Progenitor cell of endocrine pancreas (in vitro differentiated cells): ENCODE data around the gene CLYBL.

DNA sequence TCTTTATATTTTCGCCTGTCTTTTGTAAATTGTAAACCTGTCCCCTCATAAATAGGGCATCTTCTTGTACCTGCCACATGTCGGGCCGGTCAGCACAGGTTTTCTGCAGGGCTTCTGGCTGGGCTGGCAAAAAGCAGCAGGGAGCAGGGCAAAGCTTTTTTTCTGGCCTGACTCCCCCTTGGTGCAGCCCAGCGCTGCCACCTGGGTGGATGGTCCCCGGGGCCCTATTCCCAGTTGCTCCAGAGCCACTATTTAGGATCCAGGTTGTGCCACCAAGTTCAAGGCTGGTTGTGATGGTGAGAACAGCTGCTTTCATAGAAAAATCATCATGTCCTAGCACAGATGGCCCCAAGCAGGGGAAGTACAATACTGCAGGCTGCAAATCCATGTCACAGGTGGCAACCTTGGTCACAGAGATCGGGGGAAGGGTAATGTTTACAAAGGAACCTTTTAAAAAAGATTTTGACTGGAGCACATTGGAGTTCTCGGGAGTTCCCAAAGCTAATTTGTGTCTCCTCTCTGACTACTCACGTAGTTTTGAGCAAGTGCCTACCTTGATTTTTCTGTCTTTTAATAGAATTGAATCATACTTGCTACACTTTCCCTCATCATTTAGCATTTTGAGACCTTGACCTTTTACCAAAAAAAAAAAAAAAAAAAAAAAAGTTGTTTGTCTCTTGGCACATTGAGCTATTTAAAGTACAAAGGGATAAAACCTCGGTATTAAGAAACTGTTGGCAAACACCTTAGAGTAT lies 2.0 kb downstream of the MBNL2 start:
- PRO-cap: bidirectional peak, plus-strand start at position 156 of the sequence, minus-strand start at position 116 of the sequence; bidirectional peak, plus-strand start at position 479 of the sequence, minus-strand start at position 292 of the sequence

DNA sequence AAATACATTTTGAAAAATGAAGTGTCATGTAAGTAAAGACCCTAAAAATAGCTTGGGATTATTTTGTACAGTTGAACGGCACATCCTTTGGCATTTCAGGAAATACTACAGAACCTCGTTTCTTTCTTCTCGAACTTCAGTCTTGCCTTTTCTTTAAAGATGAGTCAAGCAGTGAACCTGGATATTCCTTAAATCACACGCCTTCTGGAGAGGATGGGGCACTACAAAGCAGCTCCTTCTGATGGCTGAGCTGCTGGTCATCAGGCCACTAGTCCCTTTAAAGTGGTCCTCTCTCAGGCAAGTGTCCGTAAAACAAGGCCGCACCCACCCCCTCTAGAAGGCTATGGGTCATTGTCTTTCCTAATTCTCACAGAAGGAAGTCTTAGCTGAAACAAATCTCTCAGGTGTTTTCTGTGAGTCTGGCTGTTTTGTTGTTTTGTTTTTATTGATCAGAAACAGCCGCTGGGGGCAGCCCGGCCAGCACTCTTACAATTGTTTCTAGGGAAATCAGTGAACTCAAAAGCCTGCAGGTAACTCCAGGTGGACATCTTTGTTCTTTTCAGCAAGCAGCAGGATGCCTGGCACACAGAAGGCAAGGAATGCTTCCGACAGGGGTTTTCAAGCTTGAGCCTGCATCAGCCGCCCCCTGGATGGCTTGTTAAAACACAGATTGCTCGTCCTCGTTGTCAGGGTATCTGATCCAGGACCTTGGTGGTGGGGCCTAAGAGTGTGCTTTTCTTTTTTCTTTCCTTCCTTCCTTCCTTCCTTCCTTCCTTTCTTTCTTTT lies 45.4 kb downstream of the MBNL2 start:
- PRO-cap: no peak

GRCh38 chr13:97288301-97288979 lies 66.3 kb downstream of the MBNL2 start:
- PRO-cap: no peak

DNA sequence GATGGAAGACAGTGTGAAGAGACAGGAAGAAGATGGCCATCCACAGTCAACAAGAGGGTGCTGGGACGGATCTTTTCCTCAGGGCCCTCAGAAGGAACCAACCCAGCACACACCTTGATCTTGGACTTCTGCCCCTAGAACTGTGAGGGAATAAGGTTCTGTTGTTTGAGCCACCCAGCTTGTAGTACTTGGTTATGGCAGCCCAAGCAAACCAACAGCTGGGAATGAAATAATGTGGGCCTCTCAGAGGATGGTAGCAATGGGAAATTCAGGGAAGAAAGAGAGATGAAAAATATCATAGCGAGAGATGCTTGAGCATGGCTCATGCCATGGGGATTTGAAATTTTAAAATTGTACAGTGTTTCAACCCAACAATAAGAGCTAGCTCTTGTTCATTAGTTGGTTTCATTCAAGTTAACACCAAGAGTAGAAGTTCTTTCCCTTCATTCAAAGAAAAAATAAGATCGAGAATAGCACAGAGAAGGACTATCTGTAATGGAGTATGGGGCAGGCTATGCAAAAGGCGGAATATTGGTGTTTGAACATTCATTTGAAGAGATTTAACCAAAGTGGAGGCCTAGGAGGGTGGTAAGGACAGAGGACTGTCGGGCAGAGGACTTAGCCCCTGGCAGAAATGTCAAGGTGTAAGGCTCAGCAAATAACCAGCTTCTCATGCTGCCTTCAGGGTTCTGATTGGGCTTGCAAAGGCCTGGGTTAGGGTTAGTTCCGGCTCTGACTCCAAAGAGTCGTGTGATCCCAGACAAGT lies 87.5 kb downstream of the MBNL2 start:
- PRO-cap: no peak

GRCh38 chr13:97369092-97369586 lies 64.8 kb upstream of the RAP2A start:
- PRO-cap: no peak

DNA sequence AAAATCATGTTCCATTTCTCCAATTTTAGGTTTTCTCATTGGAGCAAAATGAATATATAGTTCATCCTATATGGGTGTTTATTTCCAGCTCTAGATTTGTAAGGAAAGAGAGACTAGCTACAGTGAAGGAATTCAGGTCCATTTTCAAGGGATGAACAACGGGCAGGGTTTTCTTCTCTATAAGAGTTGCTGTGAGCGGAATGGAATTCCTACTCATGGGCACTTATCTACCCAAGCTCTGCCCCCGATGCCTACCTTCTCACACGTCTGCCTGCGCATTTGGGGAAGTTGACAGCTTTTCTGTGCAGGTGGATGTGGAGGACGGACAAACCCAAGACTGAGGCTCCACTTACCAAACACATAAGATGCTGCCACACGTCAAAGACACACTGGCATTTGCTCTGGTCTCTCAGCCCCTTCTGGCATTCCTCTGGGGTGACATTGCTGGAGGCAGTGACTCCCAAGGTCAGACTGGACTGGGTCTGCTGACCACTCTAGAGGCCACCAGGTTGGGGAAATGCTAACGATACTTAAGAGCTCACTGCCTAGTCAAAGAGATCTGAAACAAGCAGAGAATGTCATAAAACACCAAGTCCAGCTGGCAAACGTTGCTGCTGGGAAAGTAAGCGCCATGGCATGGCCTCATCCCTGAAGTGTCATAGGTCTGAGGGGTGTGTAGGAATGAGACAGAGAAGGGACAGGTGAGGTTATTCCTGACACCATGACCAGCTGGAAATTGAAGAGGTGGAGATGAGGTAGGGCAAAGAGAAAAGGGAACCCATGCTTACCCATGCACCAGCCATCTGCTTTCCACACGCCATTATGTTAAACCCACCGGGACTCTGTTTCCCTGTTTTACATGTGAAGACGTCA lies 59.0 kb upstream of the RAP2A start:
- PRO-cap: no peak

DNA sequence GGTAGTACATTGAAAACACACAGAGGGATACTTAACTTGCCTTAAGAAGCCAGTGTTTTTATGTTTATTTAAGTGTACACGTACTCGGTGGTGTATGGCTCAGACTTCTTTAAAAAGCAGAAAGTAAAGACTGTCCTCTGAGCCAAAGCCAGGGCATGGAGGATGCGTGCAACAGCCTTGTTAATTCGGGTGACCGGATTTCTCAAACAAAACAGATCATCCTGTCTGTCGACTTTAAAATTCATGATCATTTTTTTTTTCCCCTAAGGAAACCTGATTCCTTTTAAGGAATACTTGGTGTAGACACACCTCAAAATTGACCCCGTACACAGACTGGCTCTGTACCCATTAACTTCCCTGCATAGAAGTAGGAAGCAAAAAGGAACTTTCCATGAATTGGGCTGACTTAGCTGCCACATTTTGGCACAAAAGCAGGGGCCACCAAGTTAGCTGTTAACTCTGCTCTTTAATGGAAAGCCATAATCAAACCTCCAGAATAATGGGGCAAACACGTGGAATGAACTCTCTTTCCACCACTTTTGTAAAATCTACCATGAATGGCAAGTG lies 124.7 kb upstream of the RNF113B start:
- PRO-cap: no peak

- PRO-cap: no peak
Observed at GRCh38 chr13:98313140-98314061, 136.3 kb upstream of the RNF113B start.

DNA sequence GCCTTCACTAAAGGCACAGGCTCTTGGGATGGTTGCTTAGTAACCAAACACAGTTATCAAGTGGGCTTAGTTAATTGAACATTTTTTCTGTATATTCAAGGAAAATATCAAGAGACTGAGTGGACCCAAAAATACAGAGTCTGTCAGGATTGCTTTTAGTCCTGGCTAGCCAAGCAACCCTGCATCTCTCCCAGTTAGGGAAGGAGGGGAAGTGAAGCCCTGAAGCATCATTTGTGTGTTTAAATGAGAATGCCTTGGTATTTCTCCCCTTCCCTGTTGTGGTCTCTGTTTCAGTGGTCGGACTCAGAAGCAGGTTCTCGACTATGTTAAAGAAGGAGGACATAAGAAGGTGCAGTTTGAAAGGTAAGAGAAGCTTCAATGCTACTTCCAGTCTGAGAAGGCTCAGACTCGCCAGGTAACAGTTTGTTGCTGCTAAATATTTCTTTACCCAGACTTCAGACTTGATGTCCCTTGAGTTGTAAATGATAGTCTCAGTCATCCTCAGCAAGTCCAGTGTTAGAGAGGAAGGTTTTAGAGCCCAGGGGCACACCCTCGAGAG lies 186.3 kb downstream of the STK24 start:
- PRO-cap: no peak

DNA sequence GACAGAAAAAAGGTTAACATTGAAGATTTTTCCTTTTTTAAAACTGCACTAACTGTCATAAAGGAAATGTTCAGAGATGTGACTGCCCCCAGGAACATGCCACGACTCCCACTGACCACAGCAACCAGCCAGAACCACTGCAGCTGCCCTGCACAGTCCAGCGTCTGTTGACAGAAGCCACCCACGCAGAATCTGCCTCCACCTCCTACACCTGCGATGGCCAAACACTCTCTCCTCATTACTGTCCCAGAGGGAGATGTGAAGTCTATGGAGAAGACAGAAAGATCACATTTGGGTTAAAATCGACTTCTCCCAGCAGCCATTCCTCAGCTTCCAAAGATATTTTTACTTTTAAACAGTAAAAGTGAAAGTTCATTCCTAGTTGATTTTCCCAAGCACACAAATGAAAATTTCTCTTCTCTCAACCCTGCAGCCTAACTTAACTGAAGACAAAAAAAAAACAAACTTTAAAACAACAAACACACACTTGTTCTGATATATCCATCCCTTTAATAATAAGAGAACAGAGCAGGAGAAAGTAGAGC lies 73.1 kb downstream of the STK24 start:
- PRO-cap: no peak

DNA sequence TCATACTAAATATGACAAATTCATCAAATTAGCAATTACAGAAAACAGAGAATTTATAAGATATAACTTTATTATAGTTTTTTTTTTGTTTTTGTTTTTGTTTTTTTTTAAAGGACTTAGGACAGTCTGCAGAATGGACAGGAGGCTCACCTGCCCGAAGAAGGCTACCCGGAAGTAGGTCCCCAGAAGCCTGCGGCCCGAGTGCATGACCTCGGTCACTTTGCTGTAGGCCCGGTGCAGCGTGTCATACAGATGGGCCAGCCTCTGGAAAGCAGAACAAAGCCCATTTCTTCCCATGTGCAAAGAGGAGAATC lies 56.7 kb upstream of the SLC15A1 start:
- PRO-cap: no peak

- PRO-cap: no peak
Observed at GRCh38 chr13:98909102-98909481, 68.8 kb downstream of the DOCK9 start.

GRCh38 chr13:99214260-99214801 lies 13.7 kb downstream of the UBAC2 start:
- PRO-cap: no peak

- PRO-cap: no peak
Observed at GRCh38 chr13:99257239-99257531, 994 bp downstream of the GPR18 start.

GRCh38 chr13:99354273-99354987 lies 47.2 kb upstream of the GPR183 start:
- PRO-cap: no peak

- PRO-cap: no peak
Observed at GRCh38 chr13:99403740-99404100, 96.5 kb upstream of the GPR183 start.

- PRO-cap: no peak
Observed at GRCh38 chr13:99415762-99416424, 85.4 kb upstream of the TM9SF2 start.

- PRO-cap: no peak
Observed at GRCh38 chr13:99566486-99566845, 40.0 kb upstream of the CLYBL start.

DNA sequence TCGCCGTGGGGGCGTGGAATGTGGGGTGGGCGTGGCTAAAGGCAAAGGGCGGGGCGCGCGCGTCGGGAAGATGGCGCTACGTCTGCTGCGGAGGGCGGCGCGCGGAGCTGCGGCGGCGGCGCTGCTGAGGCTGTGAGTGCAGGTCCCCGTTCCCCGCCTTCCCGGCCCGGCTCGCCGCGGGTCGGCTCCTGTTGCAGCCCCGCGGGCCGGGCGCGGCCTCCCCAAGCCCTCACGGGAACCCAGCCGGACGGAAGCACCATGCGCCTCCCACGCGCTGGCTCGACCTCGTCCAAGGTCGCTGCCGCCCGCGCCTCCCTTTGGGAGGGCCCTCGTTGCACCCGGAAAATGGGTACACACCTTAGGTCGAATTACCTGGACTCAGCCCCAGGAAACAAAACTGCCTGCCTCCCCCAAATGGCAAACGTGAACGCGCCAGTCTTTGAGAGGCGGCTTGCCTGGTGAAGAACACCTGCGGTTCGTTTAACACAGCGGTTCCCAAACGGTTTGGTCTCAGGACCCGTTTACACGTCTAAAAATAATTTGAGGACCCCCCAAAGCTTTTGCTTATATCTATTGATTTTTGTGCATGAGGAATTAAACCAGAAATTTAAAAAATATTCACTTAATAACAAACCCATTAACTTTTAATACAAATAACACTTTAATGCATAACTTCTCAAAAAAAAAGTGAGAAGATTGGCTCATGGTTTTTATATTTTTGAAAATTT lies at the start of gene CLYBL:
Gene CLYBL, plus strand, starts transcription at position 65 of the 728 bp plus-strand sequence.
- PRO-cap: bidirectional peak, plus-strand start at position 224 of the sequence, minus-strand start outside the sequence

DNA sequence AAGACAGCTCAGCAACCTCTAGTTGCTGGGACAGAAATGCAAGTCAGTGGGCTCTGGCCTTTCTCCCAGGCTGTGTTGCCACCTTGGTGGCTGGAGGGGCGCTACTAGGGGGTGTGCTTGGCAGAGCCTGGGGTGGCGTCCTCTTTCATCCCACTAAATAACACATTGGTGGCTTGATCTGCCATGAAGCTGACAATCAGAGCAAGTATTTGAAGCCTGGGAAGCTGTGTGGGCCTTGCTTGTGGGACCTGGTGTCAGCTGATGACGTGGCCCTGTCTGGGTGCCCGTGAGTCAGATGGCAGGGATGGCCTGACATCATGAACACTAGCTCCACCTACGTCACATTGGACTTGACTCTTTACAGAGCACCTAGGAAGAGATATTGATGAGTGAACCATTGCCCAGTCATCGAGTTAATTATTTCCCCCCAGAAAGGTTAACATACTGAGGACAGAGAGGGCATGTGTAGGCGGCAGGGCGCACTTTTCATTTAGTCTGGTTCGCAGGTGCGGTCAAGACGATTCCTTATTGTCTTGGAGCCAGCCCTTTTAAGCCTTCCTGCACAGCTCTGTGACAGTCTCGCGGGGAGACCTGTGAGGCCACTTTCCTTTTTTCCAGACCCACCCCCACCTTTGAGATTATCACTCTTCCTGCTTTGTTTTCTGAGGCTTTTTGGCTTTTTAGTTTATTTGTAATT lies 49.1 kb downstream of the CLYBL start:
- PRO-cap: no peak